ENCODE measurements around the genes MAMDC4 and SLC34A3.

GRCh38 chr9:136852283-136852543 lies at the start of gene MAMDC4:
TSS of gene MAMDC4 (plus strand) at chr9:136852346.
- PRO-cap, result no peak

- PRO-cap, result no peak
Observed at GRCh38 chr9:136854242-136854928, 2.2 kb downstream of the MAMDC4 start.

- PRO-cap, result no peak
Observed at GRCh38 chr9:136857759-136858653, 5.9 kb downstream of the MAMDC4 start.

GRCh38 chr9:136858898-136859932 lies 6.9 kb downstream of the EDF1 start:
- PRO-cap, result no peak

GRCh38 chr9:136921591-136922323 lies 22.8 kb downstream of the FBXW5 start:
- PRO-cap, result no peak

DNA sequence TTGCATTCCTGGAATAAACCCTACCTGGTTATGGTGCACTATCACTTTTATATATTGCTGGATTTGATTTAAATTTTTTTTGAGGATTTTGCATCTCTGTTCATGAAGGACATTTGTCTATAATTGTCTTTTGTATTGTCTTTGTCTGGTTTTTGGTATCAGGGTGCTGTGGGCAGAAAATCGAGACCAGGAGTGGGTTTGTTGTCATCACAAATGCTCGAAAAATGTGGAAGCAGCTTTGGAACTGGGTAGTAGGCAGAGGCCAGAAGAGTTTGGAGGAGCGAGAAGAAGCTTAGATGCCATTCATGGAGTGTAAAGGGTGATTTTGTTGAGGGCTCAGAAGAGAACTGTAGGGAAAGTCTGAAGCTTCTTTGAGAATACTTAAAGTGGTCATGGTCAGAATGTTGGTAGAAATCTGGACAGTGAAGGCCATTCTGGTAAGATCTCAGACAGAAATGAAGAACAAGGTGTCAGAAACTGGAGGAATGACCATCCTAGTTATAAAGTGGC lies 11.7 kb downstream of the FBXW5 start:
- PRO-cap, result no peak

DNA sequence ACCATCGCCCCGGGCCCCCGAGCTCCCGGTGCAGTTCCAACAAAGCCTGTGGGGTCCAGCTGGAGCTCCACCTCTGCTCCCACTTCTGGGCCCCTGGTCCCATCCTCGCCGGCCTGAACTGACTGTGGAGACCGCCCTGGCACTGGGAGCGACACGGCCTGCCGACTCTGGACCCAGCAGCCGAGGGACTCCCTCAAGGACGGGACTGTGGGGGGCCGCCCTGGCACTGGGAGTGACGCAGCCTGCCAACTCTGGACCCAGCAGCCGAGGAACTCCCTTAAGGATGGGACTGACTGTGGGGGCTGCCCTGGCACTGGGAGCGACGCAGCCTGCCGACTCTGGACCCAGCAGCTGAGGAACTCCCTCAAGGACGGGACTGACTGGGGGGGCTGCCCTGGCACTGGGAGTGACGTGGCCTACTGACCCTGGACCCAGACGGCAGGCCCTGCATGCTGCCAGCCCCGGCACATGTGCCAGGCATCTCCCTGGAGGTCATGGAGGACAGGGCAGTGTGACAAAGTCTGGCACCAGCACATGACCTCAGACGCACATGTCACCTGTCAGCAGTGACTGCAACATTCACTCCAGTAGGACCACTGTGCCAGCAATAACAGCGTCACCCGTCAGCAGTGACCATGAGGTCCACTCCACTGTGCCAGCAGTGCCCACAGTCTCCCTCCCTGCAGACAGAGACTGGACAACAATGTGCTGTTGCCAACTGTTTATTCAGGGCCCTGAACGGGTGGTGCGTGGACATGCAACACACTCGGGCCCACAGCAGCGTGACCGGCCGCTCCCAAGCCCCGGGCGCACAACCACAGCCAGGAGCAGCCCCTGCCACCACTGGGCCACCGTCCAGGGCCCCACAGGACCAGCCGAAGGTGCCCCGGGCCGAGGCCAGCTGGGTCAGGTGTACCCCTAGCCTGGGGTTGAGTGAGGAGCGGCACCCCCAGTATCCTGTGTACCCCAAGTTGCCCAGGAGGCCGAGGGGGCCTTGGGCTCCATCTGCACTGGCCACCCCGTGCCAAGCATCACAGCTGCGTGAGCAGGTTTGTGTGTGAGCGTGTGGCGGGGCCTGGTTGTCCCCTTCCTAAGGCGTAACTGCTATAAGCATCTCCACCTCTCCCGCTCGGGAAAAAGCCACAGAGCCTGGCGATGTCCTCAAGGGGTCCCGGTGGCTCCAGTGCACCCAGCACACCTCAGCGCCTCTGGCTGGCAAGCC lies 4.4 kb downstream of the FBXW5 start:
- PRO-cap, result no peak

DNA sequence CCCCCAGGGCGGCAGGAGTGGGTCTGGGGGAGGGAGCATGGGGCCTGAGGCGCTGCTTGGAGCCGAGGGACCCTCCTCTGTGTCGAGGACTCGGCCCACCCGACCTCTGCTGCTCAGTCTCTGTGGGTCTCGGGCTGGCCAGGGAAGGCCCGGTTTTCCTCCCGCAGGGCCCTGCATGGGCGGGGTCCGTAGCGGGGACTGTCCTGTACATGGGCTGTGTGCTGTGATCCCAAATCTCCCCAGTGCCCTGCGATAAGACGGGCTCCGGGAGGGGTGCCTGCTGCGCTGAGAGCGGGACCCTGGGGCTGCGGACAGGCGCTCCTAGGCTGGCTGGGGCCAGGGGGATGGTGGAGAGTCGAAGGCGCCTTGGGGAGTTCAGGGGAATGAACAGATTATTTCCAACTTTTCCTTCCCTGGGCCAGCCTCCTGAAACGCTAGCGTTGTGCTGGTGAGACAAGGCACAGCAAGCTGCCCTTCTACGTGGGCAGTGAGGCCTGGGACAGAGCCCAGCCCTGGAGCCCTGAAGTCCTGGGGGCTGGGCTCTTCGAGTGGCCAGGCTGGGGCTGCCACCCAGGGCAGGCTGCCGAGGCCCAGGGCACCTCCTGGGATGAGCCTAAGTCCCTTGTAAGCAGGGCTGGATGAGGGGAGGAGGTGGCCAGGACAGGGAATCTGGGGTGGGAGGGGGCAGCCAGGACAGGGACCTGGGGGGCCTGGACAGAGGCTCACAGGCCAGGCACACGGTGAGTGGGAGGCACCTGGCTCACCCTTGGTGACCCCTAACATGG lies 1.6 kb upstream of the LCN12 start:
- PRO-cap, result unidirectional peak, plus-strand start at position 116 of the sequence

- PRO-cap, result no peak
Observed at GRCh38 chr9:136978707-136979337, 1.5 kb downstream of the PTGDS start.

DNA sequence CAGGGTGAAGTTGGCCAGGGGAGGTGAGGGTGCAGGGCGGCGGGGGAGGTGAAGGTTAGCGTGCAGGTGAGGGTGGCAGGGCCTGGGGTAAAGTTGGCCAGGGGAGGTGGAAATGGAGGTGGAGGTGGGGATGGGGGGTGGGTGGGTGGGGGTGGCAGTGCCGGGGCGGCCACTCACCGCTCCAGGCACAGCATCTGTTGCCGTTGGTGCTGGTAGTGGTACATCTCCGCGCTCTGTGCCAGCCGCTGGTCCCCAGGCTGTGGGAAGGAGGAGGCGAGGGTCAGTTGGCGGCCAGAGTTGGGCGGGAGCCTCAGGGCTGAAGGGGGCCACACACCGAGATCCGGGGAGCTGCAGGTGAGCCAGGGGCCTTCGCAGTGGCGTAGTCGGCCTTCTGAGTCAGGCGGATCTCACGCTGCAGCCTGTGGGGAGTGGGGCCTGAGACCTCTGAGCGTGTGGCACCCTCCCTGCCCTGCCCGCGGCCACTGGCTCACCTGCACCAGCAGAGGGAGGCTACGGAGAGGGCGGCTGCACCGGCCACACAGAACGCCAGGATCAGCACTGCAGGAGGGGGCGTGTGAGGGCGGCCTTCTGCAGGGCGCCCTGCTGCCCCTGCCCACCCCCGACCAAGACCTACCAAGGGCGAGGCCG lies 5.7 kb downstream of the NPDC1 start:
- PRO-cap, result no peak

GRCh38 chr9:137110281-137110885 lies 4.2 kb downstream of the DPP7 start:
- PRO-cap, result no peak

- PRO-cap, result no peak
Observed at GRCh38 chr9:137173141-137174246, 1.6 kb upstream of the TMEM210 start.

DNA sequence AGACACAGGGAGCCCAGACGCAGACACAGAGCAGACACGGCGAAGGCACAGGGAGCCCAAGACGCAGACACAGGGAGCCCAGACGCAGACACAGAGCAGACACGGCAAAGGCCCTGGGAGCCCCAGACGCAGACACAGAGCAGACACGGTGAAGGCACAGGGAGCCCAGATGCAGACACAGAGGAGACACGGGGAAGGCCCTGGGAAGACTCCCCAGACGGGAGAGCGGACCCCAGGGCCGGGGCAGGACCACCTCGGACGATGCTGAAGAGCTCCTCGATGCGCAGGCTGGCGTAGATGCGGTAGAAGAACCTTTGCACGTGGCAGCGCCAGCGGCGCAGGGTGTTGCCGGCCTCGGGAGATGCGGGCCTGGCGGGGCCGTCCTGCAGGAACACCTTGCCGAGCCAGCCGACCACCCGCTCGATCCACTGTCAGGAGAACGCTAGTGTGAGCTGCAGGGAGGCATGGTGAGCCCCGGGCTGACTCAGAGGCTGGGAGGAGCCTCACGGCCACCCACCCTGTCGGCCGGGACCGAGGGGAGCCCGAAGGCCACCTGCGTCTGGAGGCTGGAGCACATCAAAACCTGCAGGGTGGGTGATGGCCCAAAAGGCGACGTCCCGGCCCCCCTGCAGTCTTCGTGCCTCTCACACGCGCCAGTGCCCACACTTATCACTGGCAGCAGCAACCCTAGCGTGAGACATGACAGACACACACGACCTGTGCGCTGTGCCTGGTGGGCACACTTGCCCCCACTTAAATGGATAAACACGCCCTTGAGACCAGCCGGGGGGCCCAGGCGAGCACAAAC lies 3.5 kb downstream of the ANAPC2 start:
- PRO-cap, result no peak

- PRO-cap, result no peak
Observed at GRCh38 chr9:137197828-137198202, 2.7 kb downstream of the TPRN start.

GRCh38 chr9:137230042-137231067 lies at the start of gene SLC34A3:
TSS of gene SLC34A3 (plus strand) at chr9:137230901.
- PRO-cap, result no peak

GRCh38 chr9:137266066-137266787 lies 11.1 kb downstream of the NELFB start:
- PRO-cap, result no peak

GRCh38 chr9:137300473-137301658 lies 1.2 kb downstream of the NRARP start:
- PRO-cap, result no peak

DNA sequence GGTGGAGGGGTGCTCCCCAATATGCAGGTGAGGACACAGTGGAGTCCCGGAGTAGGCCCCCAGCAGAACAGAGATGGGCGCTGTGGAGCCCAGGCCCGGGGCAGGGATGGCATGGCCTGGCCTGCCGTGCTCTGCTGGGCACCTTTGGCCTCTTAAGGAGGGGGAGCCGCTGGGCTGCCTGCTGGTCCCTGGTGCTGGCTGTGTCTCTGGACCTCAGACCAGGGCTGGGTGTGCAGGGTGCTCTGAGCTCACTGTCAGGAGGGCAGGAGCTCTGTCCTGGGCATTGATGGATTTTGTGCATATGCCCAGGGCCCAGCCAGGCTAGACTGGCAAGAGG lies 1.6 kb upstream of the NRARP start:
- PRO-cap, result no peak

- PRO-cap, result no peak
Observed at GRCh38 chr9:137387060-137387663, 35.8 kb downstream of the EXD3 start.

DNA sequence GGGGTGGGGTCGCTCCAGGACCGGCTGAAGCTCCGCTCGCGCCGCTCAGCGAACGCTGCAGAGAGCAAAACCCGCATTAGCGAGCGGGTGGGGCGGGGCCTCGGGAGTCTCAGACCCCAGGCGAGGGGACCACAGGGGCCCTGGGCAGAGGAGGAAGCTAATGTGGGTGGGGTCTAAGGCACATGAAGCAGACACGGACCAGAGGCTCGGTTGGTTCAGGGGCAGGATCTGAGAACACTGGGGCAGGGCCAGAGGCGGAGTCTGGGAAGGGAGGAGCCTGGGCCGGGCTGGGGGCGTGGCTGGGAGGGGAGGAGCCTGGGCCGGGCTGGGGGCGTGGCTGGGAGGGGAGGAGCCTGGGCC lies 5.4 kb downstream of the NSMF start:
- PRO-cap, result no peak

Measured in SP-49 (cell line).